ENCODE data around the genes PRR22, NRTN and CRB3.

DNA sequence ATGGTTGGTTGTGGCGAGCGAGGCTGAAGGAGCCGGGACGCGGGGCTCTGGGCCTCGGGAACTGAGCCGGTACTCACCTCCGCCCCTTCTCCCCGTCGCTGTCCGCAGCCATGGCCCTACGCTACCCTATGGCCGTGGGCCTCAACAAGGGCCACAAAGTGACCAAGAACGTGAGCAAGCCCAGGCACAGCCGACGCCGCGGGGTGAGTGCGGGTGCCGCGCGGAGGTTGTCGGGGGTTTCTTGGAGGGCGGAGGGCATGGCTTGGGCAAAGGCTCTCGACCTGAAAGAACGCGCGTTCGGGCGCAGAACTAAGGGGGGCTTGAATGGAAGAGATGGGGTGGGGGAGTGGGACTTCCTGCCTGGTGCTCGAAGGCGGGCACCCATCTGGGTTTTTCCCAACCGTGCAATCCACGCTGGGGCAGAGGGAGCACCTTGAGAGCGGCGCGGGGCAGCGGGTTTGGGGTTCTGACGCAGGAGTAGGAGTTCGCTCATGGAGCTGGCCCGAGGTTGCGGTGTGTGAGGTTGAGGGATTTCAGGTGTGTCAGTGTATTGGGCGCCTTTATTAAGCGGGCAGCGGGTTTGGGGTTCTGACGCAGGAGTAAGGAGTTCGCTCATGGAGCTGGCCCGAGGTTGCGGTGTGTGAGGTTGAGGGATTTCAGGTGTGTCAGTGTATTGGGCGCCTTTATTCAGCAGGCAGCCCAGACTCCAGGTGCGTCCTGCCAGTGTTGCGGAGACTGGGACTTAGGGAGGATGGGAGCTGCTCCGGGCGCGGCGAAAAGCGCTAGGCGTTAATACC lies 501 bp downstream of the RPL36 start:
- PRO-cap: bidirectional peak, plus-strand start at position 422 of the sequence, minus-strand start at position 387 of the sequence
- RRBS: 1% methylated on average over 3 of the region's 58 CpGs

GRCh38 chr19:5693453-5693731 lies 3.3 kb downstream of the RPL36 start:
- PRO-cap: no peak
- RRBS: no CpG with 5 or more reads among the region's 11 CpGs

DNA sequence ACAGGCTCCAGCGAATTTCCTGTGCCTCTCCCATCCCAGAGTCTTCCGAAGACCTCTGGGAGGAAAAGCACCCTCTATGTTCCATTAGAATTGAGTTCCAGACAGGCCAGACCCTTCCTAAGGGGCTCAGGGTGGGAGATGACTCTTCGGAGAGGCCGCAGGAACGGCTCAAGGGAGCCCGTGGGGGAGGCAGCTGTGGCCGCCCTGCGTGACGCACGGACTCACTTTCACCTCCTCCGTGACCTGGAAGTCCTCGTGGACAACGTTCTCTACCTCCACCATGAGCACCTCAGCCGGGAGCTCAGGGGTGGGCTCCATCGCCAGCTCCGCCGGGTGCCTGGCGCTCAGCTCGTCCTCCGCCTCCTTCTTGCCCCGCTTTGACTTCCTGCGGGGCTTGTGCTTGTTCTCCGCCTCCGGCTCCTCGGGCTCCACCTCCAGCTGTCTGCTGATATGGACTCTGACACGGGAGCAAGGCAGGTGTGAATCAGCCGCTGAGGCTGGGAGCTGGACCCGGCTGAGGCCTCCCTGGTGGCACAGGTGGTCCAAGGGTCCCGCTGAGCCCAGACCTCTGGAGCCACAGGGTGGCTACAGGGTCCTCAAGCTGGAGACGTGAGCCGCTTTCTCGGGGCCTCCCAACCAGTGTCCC lies 8.3 kb downstream of the LONP1 start:
- PRO-cap: no peak
- RRBS: 90% methylated on average over 10 of the region's 32 CpGs

DNA sequence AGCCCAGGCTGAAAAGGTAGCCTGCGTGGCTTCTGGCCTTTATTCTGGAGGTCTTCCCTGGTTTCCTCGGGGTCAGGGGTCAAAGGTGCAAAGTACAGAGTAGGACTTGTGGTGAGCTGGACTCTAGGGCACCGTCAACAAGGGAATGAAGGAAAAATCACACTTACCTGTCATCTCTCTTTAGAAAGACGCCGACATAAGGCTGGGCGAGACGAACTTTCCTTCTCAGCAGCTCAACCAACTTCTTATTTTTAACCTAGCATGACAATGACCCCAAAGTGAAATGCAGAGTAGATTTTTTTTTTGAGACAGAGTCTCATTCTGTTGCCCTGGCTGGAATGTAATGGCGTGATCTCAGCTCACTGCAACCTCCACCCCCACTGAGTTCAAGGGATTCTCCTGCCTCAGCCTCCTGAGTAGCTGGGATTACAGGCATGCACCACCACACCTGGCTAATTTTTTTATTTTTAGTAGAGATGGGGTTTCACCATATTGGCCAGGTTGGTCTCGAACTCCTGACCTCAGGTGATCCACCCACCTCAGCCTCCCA lies 5.9 kb downstream of the LONP1 start:
- PRO-cap: no peak
- RRBS: no CpG with 5 or more reads among the region's 9 CpGs

DNA sequence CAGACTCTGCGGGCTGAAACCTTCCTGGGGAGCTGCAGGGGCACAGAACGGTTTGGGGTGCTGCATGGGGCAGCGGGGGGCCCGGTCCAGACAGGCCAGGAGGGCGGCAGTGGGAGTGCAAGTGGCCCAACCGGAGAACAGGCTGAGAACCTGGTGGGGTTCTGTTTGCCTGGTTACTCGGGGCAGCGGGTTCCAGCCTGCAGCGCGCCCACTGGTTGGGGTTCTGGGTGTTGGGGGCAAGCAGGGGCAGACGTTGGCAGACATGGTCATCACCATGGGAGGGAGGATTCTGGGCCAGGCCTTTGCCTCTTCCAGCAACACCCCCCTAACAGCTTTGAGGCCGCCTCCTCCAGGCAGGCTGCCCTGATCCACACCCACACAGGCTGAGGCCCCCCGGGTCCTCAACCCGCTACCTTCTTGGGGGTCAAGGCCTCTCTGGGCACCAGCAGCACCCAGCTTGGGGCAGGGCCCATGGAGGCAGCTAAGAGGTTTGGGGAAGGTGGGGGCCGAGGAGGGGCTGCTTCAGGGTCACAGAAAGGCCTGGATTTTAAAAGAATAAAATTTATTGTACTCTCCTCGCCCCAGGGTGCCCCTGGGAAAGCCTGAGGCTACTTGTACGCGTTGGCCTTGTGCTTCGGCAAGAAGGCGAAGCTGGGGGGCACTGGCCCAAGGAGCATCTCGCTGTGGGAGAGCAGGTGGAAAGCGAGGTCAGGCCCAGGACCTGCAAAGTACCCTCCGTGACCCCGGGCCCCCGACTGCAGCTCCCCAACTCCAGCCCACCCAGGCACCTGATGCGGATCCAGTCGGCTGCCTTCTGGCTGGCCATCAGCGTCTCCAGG lies at the start of gene PRR22:
TSS of gene PRR22 (minus strand) at position 152 of the 839 bp plus-strand sequence.
- PRO-cap: no peak
- RRBS: 90% methylated on average over 3 of the region's 28 CpGs

GRCh38 chr19:5804436-5805709 lies at the start of gene NRTN:
Gene NRTN (plus strand): TSS chr19:5805067.
- PRO-cap: bidirectional peak, plus-strand start at chr19:5805064, minus-strand start at chr19:5804896
- RRBS: under 1% methylated on average over 38 of the region's 126 CpGs

GRCh38 chr19:5894145-5894562 lies 9.4 kb downstream of the NDUFA11 start:
- PRO-cap: no peak
- RRBS: no CpG with 5 or more reads among the region's 15 CpGs

- PRO-cap: bidirectional peak, plus-strand start at chr19:5904872, minus-strand start at chr19:5904627
- RRBS: no CpG with 5 or more reads among the region's 15 CpGs
Measured at GRCh38 chr19:5904485-5904775, 242 bp upstream of the VMAC start.

DNA sequence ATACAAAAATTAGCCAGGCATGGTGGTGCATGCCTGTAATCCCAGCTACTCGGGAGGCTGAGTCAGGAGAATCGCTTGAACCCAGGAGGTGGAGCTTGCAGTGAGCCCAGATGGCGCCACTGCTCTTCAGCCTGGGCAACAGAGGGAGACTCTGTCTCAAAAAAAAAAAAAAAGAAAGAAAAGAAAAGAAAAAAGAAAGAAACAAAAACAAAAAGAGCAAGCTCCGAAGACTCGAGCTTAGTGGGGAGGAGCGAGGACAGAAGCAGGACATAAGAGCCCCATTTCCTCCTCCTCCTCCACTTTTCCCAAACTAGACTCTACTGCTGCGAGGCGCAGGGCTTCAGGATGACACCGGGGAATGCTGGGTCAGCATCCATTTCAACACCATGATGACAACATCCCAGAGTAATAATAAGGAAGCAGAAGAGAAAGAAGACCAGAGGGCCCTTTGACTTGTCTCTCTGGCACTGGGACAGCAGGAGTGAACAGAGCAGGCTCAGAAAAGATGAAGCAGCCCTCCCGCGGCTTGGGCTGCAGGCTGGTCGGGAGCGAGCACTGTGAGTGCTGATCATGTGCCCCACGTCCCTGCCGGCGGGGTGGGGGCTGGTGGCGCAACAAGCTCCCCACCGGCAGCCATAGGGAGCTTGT lies 30.7 kb downstream of the RANBP3 start:
- PRO-cap: no peak
- RRBS: 91% methylated on average over 2 of the region's 18 CpGs

- PRO-cap: no peak
- RRBS: no CpG with 5 or more reads among the region's 14 CpGs
Measured at GRCh38 chr19:5974608-5975490, 3.1 kb downstream of the RANBP3 start.

DNA sequence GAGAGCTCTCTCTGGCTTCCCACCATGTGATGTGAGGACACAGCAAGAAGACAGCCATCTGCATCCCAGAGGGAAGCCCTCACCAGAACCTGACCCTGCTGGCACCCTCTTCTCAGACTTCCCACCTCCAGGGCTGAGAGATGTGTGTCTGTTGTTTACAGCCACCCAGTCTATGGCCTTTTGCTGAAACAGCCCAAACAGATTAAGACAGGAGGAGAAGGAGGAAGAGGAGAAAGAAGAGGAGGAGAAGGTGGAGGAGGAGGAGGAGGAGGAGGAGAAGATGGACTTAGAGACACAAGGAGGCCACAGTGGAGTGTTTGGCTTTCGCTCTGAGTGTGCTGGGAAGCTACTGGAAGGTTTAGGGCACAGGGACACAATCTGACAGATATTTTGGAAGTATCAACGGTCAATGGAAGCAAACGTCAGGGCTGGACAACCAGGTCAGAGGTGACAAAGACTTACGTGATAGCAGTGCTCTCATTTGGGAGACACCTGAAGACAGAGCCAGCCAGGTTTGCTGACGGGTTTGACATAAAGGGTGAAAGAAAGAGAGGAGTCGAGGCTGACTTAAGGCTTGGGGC lies 35.2 kb downstream of the RFX2 start:
- PRO-cap: no peak
- RRBS: no CpG with 5 or more reads among the region's 6 CpGs

GRCh38 chr19:6104913-6105640 lies 5.2 kb downstream of the RFX2 start:
- PRO-cap: no peak
- RRBS: no CpG with 5 or more reads among the region's 15 CpGs

- PRO-cap: no peak
- RRBS: no CpG with 5 or more reads among the region's 18 CpGs
Measured at GRCh38 chr19:6274355-6275201, 5.2 kb downstream of the MLLT1 start.

GRCh38 chr19:6411599-6412058 lies 13.0 kb downstream of the KHSRP start:
- PRO-cap: no peak
- RRBS: 97% methylated on average over 6 of the region's 20 CpGs

DNA sequence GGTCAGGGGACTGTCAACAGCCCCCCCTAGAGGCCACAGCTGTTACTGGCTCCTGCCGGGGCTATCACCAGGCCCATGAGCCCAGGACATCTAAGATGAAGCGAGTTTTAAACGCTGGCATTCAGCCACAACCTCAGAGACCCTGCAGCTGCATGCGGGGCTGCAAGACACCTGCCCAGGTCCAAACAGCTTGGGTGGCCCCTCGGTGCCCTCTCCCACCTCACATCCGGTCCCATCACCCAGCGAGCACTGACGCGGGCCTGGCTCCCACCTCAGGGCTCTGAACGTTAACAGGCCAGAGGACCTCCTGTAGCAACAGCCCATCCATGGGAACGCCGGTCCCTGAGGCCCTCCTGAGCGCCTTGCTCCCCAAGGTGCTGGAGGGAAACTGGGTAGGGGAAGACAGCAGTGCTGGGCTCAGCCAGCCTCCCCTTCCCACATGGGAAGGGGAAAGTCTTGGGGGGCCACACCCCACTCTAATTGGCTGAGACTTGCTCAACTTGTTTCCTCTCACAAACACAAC lies 12.0 kb downstream of the KHSRP start:
- PRO-cap: no peak
- RRBS: no CpG with 5 or more reads among the region's 13 CpGs

GRCh38 chr19:6463807-6465020 lies at the start of gene CRB3:
Gene CRB3 (plus strand): TSS chr19:6464271.
- PRO-cap: bidirectional peak, plus-strand start at chr19:6464238, minus-strand start at chr19:6464077
- RRBS: 2% methylated on average over 22 of the region's 81 CpGs

- PRO-cap: no peak
- RRBS: no CpG with 5 or more reads among the region's 15 CpGs
Measured at GRCh38 chr19:6527976-6528707, 2.7 kb upstream of the TNFSF9 start.

DNA sequence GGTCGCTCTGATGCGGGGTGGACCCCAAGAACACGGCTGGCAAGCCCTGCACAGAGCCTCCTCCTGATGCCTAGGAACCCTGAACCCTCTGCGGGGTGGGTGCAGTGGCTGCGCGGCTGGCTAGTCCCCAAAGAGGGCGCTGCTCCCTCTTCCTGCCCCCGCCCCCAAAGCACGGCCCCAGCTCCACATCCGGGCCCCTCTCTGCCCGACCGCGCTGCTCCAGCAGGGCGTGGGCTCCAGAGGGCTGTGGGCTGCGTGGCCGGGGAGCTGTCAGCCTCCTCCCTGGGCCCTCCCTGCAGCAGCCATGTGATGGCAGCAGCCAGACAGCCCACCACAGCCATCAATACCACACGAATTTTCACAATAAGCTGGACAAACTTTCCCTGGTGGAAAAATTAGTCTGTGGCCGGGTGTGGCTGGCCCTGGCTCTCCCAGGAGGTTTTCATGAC lies 21.1 kb downstream of the TNFSF9 start:
- PRO-cap: no peak
- RRBS: 97% methylated on average over 7 of the region's 18 CpGs

GRCh38 chr19:6685731-6685936 lies 15.7 kb upstream of the TNFSF14 start:
- PRO-cap: no peak

DNA sequence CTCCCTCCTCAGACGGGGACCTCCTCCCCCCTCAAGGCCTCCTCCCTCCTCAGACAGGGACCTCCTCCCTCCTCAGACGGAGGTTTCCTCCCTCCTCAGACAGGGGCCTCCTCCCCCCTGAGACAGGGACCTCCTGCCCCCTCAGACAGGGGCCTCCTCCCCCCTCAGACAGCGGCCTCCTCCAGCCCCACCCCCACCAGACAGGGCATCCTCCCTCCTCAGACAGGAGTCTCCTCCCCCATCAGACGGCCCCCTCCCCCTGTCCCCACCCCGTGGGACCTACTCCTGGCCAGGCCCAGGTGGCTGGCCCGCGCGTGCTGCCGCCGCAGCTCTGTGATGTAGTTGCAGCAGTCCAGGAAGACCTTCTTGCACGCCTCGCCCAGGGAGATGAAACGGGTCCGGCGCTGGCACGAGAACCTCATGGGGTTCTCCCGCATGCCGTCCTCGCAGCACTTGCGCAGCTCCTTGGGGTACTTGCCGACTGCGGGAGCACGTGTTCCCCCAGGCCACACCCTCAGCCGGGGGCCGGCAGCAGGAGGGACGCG lies 13.6 kb downstream of the C3 start:
- PRO-cap: no peak
- RRBS: no CpG with 5 or more reads among the region's 27 CpGs

Data from MCF 10A (cell line).